Melanocyte of skin (primary cell): ENCODE data around the gene ARSJ.

DNA sequence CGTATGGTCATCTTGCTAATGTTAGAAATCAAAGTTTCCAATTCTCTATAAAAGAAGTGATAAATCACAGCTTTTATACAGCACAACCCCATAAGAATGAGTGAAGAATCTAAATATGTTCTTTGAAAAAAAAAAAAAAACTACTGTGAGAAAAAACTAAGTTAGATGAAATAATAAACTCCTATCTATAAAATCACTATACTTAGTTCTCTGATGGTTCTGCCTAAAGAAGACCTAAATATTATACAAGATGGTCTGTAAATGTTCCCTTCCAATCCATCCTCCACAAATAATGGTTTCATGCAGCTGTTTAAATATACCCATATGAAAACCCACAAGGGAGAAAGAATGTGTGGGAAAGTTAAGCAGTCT is 23.5 kb downstream of the CAMK2D start:
- CAGE, long polyA plus RNA, 2 experiments: no peak in any of the 2 experiments

GRCh38 chr4:113741684-113742614 is 19.6 kb downstream of the CAMK2D start:
- CAGE, long polyA plus RNA, 2 experiments: no peak in any of the 2 experiments

GRCh38 chr4:113745538-113746169 is 15.9 kb downstream of the CAMK2D start:
- CAGE, long polyA plus RNA, 2 experiments: no peak in any of the 2 experiments

GRCh38 chr4:113762722-113762952 is 1.1 kb upstream of the CAMK2D start:
- CAGE, long polyA plus RNA, 2 experiments: no peak in any of the 2 experiments

- CAGE, long polyA plus RNA, 2 experiments: no peak in any of the 2 experiments
These were observed 20.2 kb downstream of the ARSJ start for GRCh38 chr4:113959115-113959781.

- CAGE, long polyA plus RNA, 2 experiments: no peak in any of the 2 experiments
These were observed at the start of gene ARSJ for GRCh38 chr4:113979362-113980006. Gene ARSJ, minus strand, starts transcription at chr4:113979647.

DNA sequence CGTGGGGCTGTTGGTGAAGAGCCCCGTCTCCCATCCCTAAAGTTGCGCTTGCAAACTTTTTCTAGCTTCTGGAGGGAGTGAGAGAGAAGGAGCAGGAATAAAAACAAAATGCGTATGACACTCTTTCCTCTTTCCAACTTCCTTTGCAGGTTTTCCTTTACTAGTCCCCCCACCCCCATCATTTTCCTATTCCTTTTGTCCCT is 461 bp upstream of the ARSJ start:
- CAGE, long polyA plus RNA, 2 experiments: no peak in any of the 2 experiments

- CAGE, long polyA plus RNA, 2 experiments: no peak in any of the 2 experiments
These were observed 36.1 kb upstream of the ARSJ start for GRCh38 chr4:114015645-114015920.

- CAGE, long polyA plus RNA, 2 experiments: no peak in any of the 2 experiments
These were observed 107.1 kb upstream of the UGT8 start for GRCh38 chr4:114491588-114491890.

GRCh38 chr4:117375302-117375702 is 289.9 kb upstream of the TRAM1L1 start:
- CAGE, long polyA plus RNA, 2 experiments: no peak in any of the 2 experiments

- CAGE, long polyA plus RNA, 2 experiments: no peak in any of the 2 experiments
These were observed 76.2 kb downstream of the PRSS12 start for GRCh38 chr4:118276574-118277088.

- CAGE, long polyA plus RNA, 2 experiments: no peak in any of the 2 experiments
These were observed 10.1 kb downstream of the SYNPO2 start for GRCh38 chr4:118898541-118899305.

DNA sequence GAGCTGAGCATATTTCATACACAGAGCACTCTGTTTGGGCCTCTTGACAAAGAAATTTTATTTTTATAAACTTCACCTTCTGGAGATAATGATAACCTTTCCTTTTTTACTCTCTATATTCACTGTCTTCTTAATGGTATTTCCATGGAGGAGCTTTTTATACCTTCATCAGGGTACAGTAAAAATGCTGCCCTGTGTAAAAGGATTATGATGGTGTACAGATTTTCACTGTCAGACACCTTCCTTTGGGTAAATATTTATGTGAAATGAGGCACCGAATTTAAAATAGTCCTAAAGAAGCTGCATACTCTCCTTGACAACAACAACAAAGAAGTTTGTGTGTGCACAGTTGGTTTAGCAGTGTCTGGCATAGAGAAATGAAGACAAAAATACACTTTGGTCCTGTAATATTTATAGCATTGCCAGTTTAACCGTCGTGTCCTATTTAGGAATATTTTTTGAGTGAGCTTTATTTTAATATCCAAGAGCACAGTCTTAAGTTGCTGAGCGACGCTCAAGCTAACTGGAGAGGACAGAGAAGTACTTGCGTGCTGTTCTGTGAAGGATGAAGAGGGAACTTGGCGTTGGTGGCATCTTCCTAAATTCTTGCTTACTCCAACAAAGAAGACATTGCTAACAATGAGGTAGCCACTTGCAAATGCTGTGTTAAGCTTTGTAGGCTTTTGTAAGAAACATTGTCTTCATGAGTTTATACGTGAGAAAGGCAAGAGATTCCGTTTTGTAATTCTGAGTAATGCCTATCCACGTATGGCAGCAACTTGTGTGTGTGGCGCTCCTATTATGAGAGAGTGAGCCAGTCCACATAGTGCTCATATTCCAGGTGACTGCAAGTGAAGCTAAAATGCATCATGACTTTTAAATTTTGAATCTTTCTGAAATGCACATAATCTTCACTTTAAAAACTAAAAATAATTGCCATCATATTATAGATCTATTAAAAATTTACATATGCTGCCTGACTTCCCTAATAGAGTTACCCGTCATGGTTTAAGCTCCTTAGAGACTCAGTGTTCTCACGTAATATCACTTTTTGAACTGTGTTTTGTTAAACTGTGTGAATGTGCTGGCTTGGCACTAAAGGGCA is 50.5 kb downstream of the SYNPO2 start:
- CAGE, long polyA plus RNA, 2 experiments: no peak in any of the 2 experiments

DNA sequence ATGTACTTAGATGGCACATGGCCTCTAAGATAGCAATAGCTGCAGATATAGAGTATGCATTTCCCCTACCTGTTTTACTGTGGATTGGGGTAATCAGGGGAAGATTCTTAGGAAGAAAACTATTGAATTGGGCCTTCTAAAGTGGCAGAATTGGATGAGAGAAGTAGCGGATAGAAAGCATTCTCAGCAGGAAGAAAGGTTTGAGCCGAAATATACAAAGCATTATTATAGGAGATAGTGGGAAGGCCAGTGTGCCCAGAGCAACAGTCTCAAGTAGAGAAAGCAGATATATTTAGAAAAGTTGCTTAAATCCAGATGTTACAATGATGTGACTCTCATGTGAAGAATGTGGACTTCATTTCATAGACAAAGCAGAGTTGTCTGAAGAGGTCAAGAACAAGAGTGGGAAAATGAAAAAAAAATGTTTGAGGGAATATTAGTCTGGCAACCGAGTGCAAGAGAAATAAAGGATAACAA is 66.8 kb downstream of the SYNPO2 start:
- CAGE, long polyA plus RNA, 2 experiments: no peak in any of the 2 experiments

- CAGE, long polyA plus RNA, 2 experiments: no peak in any of the 2 experiments
These were observed 99.9 kb downstream of the SYNPO2 start for GRCh38 chr4:118988591-118988922.

- CAGE, long polyA plus RNA, 2 experiments: no peak in any of the 2 experiments
These were observed 100.6 kb upstream of the MYOZ2 start for GRCh38 chr4:119035028-119035341.

GRCh38 chr4:119206136-119206594 is 6.3 kb upstream of the USP53 start:
- CAGE, long polyA plus RNA, 2 experiments: no peak in any of the 2 experiments

- CAGE, long polyA plus RNA, 2 experiments: no peak in any of the 2 experiments
These were observed 3.5 kb upstream of the USP53 start for GRCh38 chr4:119209059-119209421.

DNA sequence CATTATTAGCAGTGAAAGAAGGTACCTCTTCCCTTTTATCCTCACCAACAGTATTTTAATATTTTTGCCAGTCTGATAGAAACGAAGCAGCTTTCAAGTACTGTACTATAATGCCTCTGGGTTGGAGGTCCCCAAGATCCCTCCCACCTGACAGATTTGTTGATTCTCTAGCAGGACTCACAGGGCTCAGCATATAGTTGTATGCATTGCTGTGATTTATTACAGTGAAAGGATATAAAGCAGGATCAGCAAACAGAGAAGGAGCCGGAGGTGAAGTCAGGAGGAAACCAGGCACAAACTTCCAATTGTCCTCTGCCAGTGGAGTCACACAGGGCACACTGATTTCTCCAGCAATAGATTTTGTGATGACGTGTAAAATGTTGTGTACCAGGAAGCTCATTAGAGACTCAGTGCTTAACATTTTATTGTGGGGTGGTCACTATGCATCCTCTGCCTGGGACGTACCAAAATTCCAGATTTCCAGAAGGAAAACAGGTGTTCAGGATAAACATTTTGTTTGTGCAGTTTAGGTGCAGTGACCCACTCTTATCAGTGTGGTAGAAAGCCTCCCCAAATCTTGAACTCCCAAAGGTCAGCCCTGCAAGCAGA is 19.0 kb downstream of the USP53 start:
- CAGE, long polyA plus RNA, 2 experiments: no peak in any of the 2 experiments

GRCh38 chr4:120255962-120256855 is 189.6 kb upstream of the MAD2L1 start:
- CAGE, long polyA plus RNA, 2 experiments: no peak in any of the 2 experiments